Heart right ventricle (tissue), 2 donors: ENCODE results near the gene EP400.

GRCh38 chr12:128026609-128027784 lies 240.0 kb upstream of the TMEM132C start:
- PRO-cap, 2 experiments: no peak in any of the 2 experiments

DNA sequence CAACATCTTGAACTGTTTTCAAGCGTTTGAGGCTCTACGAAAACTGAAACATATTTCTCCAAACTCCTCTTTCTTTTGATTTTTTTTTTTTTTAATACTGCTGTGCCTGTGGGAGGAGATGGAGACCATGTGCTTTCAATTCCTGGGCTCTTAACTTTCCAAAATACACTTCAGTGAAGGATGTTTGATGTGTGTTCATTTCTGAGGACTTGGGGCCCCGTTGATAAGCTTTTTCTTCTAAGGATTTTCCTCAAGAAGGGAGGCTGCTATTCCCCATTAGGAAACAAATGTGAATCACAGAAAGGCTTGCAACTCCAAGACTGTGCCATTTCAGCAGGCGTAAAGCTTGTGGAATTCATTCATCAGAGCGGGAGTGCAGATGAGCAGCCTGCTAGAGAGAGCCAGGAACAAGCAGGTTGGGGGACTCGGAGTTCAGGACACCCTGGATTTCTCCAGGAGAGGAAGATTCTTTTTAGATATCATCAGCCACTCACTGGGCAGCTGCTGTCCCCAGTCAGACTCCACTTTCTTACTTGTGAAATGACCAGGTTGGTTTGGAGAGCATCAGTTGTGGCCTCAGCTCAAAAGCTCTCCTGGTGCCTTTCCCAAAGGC lies 94.7 kb downstream of the TMEM132C start:
- PRO-cap, 2 experiments: no peak in any of the 2 experiments

- PRO-cap, 2 experiments: no peak in any of the 2 experiments
Measured at GRCh38 chr12:128365525-128366440, 98.8 kb downstream of the TMEM132C start.

DNA sequence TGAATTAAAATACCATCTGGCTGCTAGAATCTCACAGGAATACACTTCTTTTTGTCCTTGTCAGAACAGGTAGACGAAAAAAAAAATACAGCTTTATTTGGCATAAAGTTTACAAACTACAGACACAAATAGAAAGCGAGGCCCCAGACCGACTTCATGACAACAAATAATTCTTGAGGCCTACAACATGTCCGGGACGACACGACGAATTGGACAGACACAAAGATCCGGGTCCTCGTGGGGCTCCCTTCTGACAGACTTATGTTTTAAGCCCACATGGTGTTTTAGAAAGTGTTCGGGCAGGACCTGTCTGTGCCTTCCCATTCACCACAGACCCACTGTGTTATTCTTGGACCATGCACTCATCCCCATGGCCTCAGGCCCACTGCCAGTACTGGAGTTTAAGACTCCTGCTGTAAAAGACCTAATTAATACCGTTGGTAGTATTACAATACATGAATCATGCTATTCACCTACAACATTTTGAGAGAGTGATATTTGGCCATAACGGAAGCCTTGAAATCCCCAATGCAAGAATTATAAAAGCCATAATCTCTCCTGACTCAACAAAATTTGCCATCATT lies 20.0 kb downstream of the SLC15A4 start:
- PRO-cap, 2 experiments: no peak in any of the 2 experiments

DNA sequence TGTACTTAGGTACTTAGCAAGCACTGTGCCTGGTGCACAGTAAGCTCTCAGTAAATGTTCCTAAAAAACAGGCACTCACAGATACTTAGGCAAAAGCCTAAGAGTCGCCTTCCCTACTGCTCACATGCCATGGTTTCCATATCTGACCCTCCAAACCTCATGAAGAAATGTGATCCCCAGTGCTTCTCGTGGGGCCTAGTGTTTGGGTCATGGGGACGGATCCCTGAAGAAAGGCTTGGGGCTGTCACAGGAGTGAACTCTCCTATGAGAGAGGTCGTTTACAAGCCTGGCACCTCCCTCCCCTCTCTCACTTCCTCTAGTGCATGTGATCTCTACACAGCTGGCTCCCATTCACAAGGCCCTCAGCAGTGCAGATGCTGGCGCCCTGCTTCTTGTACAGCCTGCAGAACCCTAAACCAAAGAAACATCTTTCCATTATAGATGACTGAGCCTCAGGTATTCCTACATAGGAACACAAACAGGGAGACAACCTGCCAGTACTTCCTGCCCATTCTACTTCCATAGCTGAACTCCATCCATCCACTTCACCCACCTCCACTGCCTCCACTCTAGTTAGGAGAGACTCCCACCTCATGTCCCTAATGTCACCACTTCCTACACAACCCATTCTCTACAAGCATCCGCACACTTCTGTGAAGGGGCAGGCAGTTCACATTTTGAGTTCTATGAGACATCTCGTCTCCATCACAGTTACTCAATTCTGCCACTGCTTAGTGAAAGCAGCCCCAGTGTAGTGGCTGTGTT lies 2.9 kb downstream of the SLC15A4 start:
- PRO-cap, 2 experiments: peak in 1 of 2 experiments; most common plus-strand start position 356 of the sequence (in 1); most common minus-strand start position 254 of the sequence (in 1)

DNA sequence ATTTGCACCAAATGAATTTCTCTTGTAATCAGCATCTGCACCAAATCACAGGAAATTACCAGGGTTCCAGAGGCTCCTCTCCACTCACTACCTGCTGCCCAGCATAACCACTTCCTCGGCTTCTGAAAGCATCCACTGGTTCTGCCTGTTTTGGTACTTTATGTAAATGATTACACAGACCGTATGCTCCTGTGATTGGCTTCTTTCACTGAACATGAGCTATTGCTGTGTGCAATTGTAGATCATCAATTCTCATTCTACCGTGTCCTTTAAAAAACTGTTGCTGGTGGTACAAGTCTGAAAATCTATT lies 522.1 kb downstream of the TMEM132D start:
- PRO-cap, 2 experiments: no peak in any of the 2 experiments

DNA sequence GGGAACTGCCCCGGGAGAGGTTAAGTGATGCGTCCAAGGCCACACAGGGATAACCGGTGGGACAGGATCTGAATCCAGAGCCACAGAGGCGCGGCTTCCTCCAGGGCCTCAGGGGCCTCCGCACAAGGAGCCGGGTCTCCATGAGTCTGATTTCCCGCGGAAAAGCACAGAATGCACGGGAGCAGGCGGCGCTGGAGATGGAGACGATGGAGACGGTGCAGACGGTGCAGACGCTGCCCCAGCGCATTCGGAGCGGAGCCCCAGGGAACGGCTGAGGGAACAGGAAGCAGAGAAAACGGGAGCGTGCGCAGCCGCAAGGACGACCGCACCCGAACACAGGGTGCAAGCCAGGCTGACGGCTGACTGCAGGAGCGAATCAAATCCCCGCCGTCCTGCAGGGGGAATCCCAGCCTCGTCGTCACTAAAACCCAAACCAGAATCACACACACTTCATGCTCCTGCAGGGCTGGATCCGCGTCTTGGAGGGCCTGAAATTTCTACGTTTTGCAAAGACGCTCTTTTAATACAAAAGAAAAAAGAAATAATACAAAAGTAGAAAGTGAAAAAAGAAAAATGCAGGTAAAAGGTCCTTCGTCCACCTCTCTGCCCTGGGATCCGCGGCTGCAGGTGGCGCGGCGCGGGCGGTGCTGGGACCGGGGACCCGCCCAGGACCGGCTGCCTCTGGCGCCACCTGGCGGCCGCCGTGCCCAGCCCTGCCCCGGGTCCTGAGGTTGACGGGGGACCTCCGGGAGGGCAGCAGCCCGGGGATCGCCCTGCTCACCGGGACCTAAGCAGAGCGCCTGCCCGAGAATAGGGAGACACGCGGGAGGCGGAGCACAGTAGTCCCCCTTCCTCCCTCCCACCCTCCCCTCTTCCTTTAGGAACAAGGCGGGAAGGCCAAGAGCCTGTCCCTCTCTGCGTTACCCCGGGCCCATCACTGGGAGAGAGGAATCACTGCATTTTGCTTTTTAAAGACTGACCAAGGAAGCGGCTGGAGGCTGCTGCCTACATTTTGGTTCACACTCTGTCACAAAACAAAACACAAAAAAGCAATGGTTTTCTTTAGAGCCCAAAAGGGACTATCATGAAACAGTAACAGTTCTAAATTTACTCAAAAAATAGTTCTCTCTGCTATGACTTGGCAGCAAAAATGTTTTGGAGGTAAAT lies 20.2 kb downstream of the STX2 start:
- PRO-cap, 2 experiments: no peak in any of the 2 experiments

DNA sequence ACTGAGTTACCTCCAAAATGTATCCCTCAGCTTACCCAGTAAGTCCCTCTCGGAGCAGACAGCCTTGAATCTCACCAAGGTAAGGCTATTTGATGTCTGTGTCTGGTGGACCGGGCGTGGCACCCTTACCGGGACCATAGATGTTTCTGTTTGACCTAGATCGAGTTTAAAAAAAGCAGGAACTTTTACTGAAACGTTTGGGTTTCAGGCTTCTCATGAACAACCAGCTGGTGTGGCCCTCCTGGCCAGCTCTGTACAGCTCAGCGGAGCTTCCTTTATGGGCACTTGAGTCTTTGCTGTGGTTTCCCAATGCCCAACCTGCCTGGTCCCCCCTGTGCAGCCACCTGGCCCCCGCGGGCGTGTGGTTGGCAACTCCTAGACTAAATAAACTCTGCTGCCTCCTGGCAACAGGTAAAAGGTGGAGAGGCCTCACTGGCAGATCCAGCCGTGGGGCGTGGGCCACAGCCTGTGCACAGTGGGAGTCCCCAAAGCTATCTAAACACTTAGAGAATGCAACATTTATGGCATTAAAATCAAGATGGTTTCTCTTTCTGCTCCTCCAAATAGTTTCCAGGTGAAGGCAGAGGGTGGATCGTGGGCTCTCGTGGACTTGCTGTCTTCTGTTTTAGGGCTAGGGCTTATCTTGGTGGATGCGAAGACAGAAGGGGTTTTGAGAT lies 38.7 kb downstream of the ADGRD1 start:
- PRO-cap, 2 experiments: no peak in any of the 2 experiments

GRCh38 chr12:131737009-131737465 lies 26.1 kb downstream of the SFSWAP start:
- PRO-cap, 2 experiments: no peak in any of the 2 experiments

- PRO-cap, 2 experiments: no peak in any of the 2 experiments
Measured at GRCh38 chr12:131757865-131758419, 47.1 kb downstream of the SFSWAP start.

DNA sequence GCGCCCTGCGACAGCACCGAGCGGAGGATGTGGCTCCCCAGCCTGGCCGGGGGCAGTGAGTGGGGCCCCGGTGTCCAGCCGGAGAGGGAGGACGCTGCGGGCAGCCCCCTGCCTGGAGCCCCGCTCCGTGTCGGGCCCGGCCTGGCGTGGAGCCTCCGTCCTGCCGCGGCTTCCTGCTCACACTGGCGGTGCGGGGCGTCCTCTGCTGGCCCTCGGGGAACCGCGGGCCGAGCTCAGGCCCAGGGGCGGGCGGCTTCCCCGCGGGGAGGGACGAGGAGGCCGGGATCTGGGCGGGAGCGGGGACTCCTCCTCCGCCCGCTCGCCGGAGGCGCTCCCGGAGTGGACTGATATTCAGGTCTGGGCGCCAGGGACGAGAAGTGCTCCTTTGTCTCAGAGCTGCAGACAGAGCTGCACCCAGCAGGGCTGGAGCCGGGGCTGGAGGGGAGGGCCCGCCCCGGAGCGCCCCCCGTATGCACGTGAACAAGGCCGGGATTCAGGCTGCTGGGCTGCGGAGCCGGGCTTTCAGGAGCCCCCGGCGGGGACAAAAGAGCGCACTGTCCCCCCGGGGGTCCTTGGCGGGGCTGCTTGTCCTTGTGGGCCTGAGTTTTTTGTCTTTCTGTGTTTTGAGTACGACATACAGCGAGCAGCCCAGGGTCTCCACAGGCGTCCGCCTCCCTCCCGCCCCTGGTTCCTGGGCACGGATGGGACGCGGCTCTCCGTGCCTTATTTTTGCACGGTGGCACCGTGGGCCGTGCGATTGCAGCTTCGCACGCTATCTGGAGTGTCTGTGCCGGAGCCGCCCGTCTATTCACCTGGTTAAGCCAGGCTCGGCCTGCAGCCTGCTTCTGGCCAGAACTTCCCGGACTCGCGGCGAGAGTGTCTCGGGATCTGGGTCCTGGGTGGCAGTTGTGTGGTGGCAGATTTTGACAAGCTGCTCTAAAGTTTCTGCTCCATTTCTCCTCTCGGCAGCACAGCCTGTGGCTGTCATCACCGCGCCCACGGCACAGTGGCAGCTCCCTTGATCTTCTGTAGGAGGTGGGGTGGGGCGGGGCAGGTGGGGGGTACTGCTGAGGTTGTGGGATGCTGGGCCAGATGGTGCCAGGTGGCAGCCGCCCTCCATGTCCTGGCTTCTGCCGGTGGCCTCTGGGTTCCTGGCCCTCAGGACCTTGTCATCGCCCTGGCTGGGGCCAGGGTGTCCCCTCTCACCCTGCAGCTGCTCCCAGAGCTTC lies 2.5 kb downstream of the MMP17 start:
- PRO-cap, 2 experiments: peak in 2 of 2 experiments; most common plus-strand start position 350 of the sequence (in 1); most common minus-strand start position 184 of the sequence (in 2)

- PRO-cap, 2 experiments: no peak in any of the 2 experiments
Measured at GRCh38 chr12:131863057-131863489, 31.3 kb upstream of the ULK1 start.

GRCh38 chr12:131949440-131950212 lies at the start of gene EP400:
Gene EP400 (plus strand): TSS chr12:131949942.
- PRO-cap, 2 experiments: peak in 2 of 2 experiments; most common plus-strand start chr12:131949964 (in 2); most common minus-strand start chr12:131949626 (in 2)

GRCh38 chr12:131987424-131988092 lies 37.8 kb downstream of the EP400 start:
- PRO-cap, 2 experiments: no peak in any of the 2 experiments

- PRO-cap, 2 experiments: no peak in any of the 2 experiments
Measured at GRCh38 chr12:132130576-132130823, 13.6 kb downstream of the DDX51 start.

GRCh38 chr12:132162533-132163126 lies 18.4 kb downstream of the NOC4L start:
- PRO-cap, 2 experiments: no peak in any of the 2 experiments

DNA sequence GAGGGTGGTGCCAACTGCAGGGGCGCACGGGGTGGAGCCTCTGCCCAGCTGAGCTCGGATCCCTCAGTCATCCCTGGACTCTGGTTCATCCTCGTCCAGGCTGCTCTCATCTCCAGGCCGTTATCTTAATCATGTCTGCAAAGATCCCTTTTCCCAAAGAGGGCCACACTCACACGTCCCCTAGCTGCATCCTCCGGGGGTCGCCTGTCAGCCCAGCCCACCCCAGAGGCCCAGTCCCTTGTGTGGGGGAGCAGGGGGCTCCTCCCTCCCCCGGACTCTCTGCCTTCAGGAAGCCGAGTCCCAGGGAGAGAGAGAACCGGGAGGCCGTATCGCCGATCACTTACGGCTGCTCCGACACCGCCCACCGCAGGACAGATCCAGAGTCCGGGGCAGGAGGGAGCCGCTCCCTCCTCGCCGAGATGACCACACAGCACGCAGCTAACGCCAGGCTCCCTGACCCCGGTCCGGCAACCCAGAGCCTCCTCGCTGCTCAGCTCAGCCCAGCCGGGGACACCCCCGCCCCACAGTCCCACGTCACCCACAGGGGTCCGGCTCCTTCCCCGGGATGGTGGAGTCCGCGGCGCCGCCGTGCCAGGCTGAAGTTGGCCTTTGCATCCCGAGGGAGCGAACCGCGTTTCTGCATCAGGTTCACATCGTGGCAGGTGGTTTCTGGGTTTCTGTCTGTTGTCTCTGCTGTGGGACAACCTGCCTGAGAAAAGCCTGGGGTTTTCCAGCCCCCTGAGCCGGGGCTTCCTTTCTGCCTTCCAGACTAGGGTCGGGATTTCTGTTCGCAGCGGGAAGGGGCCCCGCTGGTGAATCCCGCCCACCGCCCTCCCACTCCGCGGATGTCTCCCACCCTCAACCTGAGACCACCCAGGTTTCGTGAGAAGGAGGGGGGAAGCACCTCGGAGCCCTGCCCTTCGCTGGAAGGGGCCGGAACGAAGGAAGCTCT lies 61.0 kb downstream of the NOC4L start:
- PRO-cap, 2 experiments: no peak in any of the 2 experiments

DNA sequence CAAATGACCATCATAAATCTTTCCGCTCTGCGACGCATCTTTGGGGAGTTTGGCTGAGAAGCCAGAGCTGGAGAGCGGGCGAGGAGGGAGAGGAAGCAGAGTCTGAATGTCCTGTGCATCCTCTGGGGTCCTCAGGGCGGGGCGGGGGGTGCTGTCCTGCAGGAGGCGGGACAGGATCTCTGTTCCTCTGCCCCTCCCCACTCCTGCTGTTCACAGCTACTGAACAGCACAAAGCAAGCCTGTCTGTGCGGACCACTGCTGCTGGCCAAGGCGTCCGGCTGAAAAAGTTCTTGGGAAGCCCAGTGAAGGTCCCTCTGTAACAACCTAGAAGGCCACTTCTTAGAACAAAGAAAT lies 14.4 kb upstream of the GALNT9 start:
- PRO-cap, 2 experiments: no peak in any of the 2 experiments

GRCh38 chr12:132428541-132428951 lies 61.4 kb upstream of the FBRSL1 start:
- PRO-cap, 2 experiments: no peak in any of the 2 experiments

DNA sequence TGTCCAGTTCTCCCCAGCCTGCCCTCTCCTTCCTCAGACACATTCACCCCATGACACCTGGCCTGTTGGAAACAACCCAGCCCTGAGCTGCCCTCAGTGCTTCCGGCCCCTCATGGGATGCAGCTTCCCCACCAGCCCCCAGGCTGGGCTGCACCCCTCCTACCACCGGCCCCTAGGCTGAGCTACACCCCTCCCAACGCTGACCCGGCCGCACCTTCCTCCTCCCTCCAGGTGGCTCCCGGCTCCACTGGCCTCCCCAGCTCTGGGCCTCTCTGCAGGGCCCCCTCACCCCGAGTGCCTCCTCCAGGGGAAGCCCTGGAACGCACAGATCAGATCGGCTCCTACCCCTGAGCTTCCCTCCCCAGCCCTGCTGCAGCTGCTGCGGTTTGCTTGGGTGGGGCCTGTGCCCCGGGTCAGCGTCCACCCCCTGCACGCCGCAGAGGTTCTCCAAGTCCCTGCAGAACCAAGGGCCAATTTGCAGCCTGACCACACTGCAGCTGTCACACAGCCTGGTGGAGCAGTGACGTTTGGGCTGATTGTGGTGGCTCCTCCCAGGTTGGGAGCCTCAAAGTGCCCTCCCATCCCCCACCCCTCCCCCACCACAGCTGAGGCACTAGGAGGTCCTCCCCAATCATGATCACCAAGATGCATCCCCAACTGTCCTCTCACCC lies 13.0 kb upstream of the FBRSL1 start:
- PRO-cap, 2 experiments: no peak in any of the 2 experiments